Mucosa of descending colon (tissue), 1 donor: ENCODE results near the genes CDKN2B, DMRTA1 and LINGO2.

DNA sequence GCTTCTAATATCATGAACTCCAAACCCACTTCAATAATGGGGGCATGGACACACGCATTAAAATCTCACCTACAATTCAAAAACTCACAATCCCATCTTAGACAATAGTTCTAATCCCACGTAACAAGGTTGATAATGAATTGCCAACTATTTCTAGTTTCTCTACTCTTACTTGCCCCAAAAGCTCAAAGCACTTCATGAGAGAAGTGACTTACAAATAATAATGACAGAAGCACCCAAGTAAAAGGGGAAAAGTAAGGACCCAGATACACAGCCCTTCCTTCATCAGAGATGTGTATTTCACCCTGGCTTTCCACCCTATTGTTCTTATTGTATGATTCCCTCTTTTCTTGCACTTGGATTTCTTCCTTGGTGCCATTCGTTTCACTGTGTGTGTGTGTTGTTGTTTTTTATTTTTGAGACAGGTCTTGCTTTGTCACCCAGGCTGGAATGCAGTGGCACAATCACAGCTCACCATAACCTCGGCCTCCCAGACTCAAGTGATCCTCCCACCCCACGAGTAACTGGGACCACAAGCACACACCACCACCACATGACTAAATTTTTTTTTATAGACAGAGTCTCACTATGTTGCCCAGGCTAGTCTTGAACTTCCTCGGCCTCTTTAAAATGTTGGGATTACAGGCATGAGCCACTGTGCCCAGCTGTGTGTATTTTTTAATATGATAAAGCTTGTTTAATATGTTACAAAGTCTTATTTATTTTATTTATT, 72.1 kb downstream of the MLLT3 start:
- PRO-cap: no peak

GRCh38 chr9:20623041-20623875, 959 bp upstream of the MLLT3 start:
- PRO-cap: unidirectional peak, minus-strand start at chr9:20623666

GRCh38 chr9:20732129-20732567, 48.1 kb downstream of the FOCAD start:
- PRO-cap: unidirectional peak, plus-strand start at chr9:20732406

- PRO-cap: unidirectional peak, minus-strand start at chr9:21995741
Observed at GRCh38 chr9:21995619-21995964, 13.5 kb downstream of the CDKN2B start.

- PRO-cap: bidirectional peak, plus-strand start at chr9:22009475, minus-strand start at chr9:22009297
Observed at GRCh38 chr9:22009039-22009663, at the start of gene CDKN2B. TSS of gene CDKN2B (minus strand) at chr9:22009305.

GRCh38 chr9:22446529-22447256, at the start of gene DMRTA1:
TSS of gene DMRTA1 (plus strand) at chr9:22446824.
- PRO-cap: unidirectional peak, plus-strand start at chr9:22446830

GRCh38 chr9:26901288-26901569, 8.6 kb upstream of the CAAP1 start:
- PRO-cap: no peak

DNA sequence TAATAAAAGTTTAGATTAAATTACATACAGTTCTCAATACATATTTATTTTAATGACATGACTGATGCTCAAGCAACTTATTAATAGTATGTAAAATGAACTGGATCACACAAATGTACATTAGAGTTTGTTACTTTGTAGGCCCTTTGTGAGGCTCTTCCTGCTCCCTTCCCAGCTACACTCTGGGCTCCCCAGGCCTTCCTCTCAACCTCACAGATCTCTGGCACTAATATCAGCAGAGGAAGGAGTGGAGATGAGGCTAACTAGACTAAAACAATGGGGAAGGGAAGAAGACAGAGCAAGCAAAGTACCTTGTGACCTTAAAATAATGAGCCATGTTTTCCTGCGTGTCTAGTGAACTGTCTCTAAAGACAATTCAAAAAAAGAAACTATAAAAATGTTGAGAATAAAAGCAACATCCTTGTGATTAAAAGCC, 30.3 kb upstream of the TEK start:
- PRO-cap: no peak

DNA sequence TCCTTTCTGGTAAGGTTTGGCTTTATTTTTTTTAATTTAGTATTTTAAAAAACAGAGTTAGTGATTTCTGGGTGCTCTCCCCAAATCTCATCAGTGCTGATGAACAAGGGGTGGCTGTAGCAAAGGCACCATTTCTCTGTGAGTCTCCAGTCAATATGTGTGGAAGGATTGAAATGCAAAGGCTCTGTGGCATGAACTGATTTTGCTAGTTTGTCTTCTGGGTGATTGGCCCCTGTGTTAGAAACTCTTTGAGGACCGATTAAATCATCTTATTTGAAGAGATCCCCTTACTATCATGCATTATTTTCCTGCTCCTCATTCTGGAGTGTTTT, 575 bp downstream of the TEK start:
- PRO-cap: no peak

DNA sequence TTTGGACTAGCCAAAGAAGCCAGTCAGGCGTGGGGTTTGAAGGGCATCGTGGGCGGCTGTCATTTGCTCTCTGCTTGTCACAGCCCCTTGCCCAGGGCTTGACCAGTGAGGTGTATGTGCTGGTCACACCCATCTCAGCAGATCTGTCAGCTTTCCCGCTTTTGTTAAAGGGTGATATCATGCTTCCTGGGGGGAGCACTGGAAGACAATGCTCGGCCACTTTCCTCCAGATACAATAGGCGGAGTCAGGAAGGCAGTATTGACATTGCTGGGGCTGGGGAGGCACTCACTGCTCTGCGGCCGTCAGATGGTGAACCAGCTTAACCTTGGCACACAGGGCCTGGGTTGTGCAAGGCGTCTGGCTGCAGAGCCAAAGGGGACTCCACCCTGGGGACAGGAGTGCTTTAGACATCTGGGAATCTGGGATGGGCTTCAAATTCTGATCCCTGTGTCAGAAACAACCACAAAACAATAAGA, 8.7 kb downstream of the TEK start:
- PRO-cap: no peak

- PRO-cap: unidirectional peak, minus-strand start at chr9:27184147
Observed at GRCh38 chr9:27183879-27184408, 74.9 kb downstream of the TEK start.

DNA sequence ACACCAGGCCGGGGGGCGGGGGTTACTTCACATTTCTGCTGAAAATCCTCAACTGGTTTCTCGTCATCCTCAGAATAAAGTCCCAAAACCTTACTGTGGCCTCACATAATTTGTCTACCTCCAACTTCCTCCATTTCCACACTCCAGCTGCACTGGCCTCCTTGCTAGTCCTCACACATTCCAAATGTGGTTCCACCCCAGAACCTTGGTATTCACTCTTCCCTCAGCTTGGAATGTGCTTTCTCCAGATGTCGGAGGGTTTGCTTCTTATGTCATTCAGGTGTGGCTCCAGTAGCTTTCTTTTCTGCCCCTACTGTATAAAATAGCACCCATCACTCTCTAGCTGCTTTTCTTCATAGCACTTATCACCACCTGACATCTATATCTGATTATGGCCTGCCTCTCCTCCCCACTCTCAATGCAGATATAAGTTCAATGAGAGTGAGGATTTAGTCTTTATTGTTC, 102.5 kb upstream of the IFNK start:
- PRO-cap: no peak

- PRO-cap: no peak
Observed at GRCh38 chr9:27531442-27531792, 1.8 kb upstream of the MOB3B start.

- PRO-cap: no peak
Observed at GRCh38 chr9:27572141-27572485, 1.2 kb downstream of the C9orf72 start.

GRCh38 chr9:27599121-27599506, 25.8 kb upstream of the C9orf72 start:
- PRO-cap: no peak

DNA sequence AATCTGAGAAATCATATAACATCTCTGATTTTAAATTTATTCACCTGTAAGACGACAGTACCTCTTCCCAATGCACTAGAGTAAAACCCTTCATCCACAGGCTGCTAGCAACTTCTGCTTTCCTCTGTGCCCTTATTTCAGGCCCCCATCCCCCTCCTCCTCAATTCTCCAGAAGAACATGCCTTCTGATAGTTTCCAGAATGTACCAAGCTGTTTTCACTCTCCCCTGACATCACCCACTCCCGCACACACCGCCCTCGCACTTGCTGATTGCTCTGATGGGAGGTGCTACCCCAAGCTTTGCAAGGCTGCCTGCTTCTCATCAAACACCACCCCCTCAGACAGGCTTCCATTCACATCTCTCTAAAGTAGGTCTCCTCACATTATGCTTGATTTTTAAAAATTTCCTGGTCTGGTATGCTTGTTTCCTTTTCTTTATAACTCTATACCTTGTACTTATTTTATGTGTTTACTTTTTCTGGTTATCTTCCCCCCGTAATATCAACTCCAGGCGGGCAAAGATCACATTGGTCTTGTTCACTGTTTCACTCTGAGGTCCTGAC, 90.9 kb upstream of the C9orf72 start:
- PRO-cap: unidirectional peak, minus-strand start at position 272 of the sequence

GRCh38 chr9:27690256-27691275, 117.3 kb upstream of the C9orf72 start:
- PRO-cap: no peak

GRCh38 chr9:29212953-29214176, at the start of gene LINGO2:
TSS of gene LINGO2 (minus strand) at chr9:29213601.
- PRO-cap: no peak

GRCh38 chr9:32389361-32389751, 4.9 kb downstream of the ACO1 start:
- PRO-cap: no peak

DNA sequence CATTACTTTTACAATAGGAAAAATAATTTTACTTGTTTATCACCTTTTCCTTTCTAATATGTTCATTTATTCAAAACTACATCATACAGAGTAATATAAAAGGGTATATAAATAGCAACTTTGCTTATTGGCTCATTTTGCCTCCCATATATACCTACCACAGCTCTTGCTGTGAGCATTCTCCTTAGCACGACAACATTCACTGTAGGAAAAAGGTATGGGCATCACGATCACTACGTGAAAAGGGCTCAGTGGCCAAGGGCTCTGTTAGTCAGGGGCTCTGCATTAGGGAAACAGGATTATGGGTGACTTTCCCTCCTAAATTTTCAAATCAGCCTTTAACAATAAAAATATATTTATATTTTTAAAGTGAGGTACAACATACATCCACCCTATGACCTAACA, 18.9 kb downstream of the APTX start:
- PRO-cap: no peak